Pulmonary lymph node (tissue), 1 donor: Measurements from ENCODE around the gene KRT26.

GRCh38 chr17:39812357-39813013 is 51.6 kb downstream of the IKZF3 start:
- PRO-cap, result no peak

DNA sequence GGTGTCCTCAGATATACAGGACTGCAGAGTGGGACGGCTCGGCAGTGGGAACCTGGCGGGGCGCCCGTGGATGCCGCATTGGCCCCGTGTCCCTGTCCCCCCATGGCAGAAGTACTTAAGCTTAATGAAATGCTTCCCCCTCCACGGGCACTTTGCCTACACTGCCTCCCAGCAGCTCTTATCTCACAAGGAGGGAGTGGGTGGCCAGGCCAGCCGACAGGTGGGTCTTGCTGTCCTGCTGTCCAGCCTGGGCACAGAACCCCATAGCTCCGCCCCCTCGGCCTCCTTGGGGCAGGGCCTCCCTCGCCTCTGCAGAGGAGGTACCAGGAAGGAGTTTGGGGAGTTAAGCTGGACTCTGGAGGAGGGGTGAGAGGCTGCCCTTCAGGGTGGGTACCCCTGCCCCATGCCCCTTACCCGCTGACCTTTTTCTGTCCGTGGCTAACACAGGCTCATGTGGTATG is 8.6 kb downstream of the THRA start:
- PRO-cap, result no peak

- PRO-cap, result no peak
Observed at GRCh38 chr17:40087973-40089001, 12.1 kb downstream of the NR1D1 start.

DNA sequence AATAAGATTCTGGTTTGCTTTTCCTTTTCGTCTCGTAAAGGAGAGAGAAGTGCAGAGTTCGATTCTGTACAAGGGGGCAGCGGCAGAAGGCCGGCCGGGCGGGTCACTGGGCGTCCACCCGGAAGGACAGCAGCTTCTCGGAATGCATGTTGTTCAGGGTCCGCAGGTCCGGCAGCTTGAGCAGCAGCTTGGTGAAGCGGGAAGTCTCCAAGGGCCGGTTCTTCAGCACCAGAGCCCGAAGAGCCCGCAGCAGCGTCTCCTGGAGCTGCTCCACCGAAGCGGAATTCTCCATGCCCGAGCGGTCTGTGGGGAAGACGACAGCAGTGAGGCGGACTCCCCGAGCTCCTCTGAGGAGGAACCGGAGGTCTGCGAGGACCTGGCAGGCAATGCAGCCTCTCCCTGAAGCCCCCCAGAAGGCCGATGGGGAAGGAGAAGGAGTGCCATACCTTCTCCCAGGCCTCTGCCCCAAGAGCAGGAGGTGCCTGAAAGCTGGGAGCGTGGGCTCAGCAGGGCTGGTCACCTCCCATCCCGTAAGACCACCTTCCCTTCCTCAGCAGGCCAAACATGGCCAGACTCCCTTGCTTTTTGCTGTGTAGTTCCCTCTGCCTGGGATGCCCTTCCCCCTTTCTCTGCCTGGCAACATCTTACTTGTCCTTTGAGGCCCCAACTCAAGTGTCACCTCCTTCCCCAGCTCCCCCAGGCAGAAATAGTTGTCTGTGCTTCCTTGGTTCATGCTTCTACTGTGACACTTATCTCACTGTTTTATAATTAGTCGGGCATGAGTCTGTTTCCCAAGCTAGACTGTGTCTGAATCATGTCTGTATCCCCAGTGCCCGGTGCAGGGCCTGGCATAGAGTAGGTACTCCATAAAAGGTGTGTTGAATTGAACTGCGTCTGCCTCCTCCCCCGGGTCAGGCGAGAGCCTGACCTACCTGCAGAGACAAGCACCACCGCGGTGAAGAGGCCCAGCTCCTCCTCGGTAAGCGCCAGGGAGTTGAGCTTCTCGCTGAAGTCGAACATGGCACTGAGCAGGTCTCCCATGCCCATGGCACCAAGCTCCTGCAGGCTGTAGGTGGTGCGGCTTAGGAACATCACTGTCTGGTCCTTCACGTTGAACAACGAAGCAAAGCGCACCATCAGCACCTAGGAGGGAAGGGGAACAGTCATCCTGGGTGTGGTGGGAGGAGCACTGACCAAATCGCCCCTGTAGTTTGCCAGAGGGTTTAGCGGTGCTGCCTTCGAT is 7.0 kb downstream of the NR1D1 start:
- PRO-cap, result no peak

GRCh38 chr17:40179668-40180001 is 2.4 kb downstream of the RAPGEFL1 start:
- PRO-cap, result no peak

DNA sequence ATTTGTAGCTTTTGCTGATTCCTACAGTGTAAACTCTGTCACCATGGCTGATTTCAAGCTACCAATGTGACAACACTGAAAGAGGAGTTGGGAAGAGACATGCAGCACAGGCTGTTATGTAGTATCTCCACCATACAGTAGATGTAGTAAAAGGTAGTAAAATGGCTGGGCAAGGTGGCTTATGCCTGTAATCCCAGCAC is 7.9 kb downstream of the RAPGEFL1 start:
- PRO-cap, result no peak

DNA sequence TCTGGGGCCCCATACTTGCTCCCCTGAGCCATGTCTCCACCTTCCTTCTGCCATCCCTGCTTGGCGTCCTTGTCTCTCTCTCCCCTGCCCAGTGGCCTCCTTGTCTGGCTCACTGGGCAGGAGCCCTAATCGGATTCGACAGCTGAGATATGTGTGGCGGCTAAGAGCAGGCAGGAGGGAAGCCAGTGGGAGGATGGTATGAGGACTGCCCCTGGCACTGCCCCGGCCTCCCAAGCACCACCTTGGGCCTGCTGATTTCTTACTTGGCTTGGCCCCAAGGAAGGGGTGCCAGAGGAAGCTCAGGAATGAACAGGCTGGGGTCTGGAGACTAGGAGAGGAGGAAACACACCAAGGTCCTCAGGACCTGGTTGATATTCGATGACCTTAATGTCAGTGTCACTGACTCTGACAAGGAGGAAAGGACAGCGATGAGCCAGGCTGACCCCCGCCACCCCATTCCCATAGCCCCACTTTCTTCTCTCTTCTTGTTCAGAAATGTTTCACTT is 2.1 kb downstream of the RARA start:
- PRO-cap, result no peak

GRCh38 chr17:40319596-40320696 is 11.0 kb downstream of the RARA start:
- PRO-cap, result bidirectional peak, plus-strand start at chr17:40320438, minus-strand start at chr17:40320372

DNA sequence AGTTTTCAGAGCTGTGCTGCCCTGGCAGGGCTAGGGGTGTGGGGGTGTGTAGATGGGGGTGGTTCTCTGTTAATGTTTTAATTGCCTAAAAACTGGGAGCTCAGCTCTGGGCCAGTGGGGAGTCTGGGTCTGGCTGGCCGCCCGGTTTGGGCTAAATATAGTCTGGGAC is 12.9 kb downstream of the RARA start:
- PRO-cap, result no peak

- PRO-cap, result no peak
Observed at GRCh38 chr17:40329963-40331030, 21.3 kb downstream of the RARA start.

- PRO-cap, result no peak
Observed at GRCh38 chr17:40356500-40357677, 7.6 kb downstream of the GJD3 start.

DNA sequence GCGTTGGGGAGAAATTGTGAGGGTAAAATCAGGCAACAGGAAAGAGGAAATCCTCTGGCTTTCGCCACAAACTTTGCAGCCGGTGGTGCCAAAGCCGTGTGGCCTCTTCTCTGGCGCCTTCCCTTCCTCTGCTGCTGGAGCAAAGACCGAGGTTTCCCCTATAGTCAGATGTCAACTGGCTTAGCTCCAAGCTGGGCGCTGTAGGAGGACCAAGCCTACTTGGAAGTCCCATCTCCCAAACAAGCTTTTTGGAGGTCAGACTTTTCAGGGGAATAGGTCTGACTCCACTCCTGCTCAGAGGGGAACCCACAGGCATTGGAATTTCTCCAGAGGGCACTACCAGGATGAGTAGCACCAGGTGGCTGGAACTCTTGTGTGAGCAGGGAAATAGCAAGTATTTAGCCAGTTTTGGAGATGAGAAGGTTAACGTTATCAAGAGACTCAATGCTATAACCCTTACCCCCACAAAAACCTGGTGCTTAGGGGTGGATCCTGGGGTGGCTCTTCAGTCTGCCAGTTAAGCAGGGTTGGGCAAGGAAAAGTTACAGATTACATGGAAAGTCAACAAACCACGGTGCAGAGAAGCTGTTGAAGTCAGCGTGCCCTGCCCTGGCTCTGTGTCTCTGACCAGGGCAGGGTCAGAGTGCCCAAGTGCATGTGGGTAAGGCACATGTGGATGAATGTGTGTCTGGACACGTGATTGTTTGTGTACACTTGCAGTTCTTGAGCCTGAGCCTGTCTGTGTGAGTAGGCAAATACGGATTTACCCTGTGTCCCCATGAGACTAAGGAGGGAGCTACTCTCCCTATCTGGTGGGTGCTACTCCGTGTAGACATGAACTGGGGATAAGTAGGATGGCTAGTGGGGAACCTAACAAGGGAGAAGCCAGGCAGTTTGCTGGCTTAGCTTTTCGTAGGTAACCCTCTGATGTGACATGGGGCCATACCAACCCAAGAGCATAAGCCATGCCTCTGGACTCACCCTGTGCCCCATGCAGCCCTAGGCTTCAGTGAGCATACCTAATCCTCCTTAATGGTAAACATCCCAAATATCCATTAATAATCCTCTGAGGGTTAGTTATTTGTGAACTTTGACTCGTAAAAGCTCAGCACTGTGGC is 5.3 kb downstream of the IGFBP4 start:
- PRO-cap, result unidirectional peak, minus-strand start at position 133 of the sequence; unidirectional peak, minus-strand start at position 625 of the sequence

GRCh38 chr17:40453667-40454760 is 10.8 kb downstream of the IGFBP4 start:
- PRO-cap, result no peak

DNA sequence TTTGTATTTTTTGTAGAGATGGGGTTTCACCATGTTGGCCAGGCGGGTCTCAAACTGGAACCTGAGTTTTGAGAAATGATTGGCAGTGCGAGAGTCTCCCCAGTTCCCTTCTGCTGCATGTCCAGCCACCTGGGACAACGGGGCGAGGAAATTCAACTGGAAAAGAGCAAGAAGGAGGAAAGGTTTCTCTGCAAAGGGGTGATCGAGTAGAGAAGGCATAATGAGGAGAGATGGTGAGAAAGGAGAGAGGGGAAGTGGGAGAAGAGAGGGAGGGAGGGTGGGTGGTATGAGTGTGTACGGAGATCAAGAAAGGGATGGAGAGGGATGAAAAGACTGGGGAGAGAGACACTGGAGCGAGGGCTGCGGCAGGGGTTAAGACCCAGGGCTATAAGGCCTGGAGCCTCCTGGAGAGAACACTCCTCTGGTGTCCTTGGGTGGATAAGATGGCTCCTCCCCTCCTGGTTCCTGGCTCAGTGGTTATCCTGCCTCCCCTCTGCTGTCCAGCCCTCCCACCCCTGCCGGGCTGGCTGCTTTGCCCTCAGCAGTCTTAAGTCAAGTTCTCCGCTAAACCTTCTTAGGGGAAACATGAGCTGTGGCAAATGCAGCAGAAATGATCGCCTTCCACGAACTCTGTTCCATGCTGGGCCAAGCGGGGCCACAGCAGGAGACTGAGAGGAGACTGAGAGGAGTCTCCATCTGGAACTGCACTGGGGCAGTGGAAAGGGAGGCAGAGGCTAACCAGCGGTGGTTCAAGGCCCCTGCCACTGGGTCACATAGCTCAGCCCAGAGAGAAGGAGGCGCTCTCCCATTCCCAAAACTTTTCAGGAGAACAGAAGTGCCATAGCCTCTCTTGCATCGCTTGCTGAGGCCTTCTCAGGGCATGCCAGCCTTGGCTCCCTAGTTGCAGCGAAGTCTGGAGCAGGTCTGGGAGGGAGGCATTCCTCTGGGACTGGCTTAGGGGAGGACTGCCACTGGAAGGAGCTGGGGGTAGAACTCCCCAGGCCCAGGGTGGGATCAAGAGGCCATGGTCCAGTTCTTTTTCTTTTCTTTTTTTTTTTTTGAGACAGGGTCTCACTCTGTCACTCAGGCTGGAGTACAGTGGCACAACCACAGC is 27.0 kb downstream of the TNS4 start:
- PRO-cap, result no peak

DNA sequence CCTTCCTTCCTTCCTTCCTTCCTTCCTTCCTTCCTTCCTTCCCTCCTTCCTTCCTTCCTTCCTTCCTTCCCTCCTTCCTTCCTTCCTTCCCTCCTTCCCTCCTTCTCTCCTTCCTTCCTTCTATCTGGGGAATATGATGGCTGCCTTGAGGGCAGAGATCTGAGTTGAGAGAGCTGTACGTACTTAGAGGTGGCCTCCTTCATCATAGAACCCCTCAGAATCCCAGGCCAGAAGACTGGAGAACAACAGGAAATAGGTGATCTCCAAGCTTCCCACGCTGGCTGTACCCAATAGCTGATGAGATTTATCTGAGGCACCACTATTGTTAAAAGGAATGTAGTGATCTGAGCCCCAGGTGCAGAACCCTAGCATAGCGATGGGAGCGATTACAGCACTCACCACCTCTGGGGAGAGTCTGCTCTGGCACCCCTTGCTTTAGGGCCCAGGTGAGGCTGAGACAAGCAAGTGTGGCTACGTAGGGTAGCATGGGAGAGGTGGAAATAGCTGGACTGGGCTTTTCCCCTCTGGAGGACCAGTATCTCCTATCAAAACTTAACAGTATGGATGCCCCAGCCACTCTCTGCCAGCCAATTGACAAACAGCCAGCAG is 26.0 kb downstream of the CCR7 start:
- PRO-cap, result no peak

- PRO-cap, result no peak
Observed at GRCh38 chr17:40543567-40544150, 21.6 kb downstream of the CCR7 start.

DNA sequence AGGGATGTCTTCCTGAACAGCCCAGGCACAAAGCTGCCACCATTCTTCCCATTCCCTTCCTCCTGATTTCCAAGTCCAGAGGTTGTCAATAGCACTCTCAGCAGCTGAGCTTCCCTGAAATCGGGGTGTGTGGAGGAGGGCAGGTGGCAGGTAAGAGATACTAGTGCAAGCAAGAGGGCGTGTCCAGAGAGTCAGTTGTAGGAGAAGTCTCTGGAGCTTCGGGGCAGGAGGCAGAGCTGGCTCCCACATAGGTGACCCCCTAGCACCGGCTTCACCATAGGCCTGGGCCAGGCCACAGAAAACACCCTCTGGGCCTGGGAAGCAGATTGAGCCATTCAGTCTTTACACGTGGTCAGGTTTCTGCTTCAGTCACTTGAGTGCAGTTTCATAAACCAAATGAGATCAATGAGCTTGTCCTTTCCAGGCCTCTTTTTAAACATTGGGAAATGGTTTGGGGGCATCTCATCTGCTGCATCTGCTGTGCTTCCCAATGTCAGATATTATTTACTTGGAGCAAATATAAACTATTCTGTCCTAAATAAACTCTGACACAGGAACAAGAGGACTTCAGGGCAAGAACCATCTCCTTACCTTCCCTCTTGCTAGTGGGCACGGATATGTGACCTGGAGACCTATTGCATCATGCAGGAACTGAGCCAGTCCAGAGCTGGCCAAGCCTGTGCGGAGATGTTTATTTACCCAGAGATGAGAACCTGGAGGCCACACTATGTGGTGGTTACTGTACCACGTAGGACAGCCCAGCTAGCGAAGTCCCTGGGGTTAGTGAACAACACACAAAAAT is 16.2 kb downstream of the CCR7 start:
- PRO-cap, result no peak

GRCh38 chr17:40561731-40562408 is 3.4 kb downstream of the CCR7 start:
- PRO-cap, result bidirectional peak, plus-strand start at chr17:40562105, minus-strand start at chr17:40562018

GRCh38 chr17:40564556-40565345 is 521 bp downstream of the CCR7 start:
- PRO-cap, result bidirectional peak, plus-strand start at chr17:40564820, minus-strand start at chr17:40564622; bidirectional peak, plus-strand start at chr17:40564965, minus-strand start at chr17:40564884; unidirectional peak, minus-strand start at chr17:40565169

GRCh38 chr17:40772007-40772262 is at the start of gene KRT26:
TSS of gene KRT26 (minus strand) at chr17:40772201.
- PRO-cap, result no peak